Neural crest cell (in vitro differentiated cells): ENCODE measurements around the genes ZNHIT6 and GTF2B.

DNA sequence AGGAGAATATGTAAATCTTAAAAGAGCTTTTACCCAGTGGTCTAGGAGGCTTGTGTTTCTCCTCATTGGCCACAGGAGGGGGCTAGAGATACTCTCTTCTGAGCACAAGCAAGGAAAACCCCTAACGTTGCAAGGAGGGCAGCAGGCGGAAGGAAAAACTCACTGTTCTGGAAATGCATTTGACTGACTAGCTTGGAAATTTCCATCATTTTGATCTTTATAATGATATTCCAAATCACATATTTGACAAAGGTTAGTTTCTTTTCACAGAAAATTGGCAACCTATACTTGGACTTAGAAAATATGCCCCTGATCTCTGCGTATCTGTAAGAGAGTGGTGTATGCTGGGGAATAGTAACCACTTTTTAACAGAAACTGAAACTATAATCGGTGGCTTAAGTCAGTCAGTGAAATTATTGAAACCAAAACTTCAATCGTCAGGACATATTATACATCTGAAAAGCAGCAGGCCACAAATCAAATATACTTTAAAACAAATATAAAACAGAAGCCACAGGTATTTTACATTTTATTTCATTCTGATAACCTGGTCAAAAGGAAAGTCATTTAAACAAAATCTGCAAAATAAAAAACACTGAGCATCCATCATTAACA lies 51.8 kb downstream of the MCOLN2 start:
- PRO-cap = unidirectional peak, plus-strand start at position 124 of the sequence

- PRO-cap = no peak
These were observed 28.8 kb upstream of the SYDE2 start for GRCh38 chr1:85229557-85230081.

GRCh38 chr1:85464174-85465019 lies 562 bp downstream of the DDAH1 start:
- PRO-cap = bidirectional peak, plus-strand start at chr1:85464796, minus-strand start at chr1:85464588

GRCh38 chr1:85525433-85526149 lies 55.0 kb upstream of the CCN1 start:
- PRO-cap = no peak

- PRO-cap = unidirectional peak, minus-strand start at chr1:85642331
These were observed 61.4 kb downstream of the CCN1 start for GRCh38 chr1:85641758-85642581.

DNA sequence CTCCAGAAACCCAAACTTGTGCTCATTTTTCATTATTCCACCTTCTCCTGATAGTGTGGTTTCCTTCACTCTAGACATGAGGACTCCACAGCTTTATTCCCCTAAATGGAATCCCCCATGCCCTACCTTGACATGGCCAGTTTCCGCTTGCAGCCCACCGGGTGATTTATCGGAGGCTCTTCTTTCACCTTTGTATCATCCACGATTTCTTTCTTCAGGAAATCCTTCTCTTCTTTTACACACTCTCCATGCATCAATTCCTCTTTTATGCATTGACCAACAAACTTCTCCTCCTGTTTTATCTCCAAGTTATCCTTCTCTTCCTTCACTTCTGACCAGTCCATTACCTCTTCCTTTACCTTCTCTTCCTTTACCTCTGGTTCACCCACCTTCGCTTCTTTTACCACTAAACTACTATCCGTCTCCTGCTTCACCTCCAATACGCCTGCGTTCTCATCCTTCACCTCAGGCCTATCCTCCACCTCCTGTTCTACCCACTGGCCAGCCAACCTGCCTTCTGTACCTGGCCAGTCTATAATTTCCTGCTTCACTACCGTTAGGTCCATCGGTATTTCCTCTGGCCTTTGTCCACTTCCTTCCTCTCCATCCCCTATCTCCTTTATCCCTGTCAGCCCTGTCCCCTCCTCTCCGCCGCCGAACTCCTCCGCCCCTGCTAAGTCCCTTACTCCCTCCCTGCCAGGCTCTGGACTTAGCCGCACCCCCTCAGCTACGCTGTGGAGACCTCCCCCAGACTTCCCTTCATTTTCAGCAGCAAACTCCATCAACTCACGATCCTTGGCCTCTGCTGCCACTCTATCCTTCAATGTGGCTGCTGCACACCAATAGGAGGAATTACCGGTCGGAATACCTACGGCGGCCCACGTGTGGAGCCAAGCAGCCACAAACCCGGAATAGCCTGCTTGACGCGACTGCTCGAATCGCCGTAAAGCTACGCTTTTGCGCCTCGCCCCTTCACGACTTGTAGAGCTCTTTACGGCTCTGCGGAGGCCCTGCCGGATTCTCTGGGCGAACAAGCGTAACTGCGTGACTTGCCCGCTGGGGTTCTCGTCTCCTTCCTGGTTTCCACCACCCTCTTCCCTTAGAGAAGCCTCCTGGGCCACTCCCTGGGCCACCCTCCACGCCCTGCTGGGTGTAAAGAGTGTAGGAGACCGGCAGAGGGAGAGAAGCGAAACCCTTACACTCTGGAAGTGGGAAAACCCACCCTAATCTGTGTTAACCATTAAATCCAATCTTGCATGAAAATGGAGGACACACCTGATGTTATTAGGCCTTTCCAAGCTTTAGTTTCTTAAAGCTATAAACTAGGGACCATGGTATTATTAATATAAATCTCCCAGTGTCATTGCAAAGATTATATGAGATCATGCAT lies at the start of gene ZNHIT6:
Gene ZNHIT6 (minus strand): TSS at position 931 of the 1,390 bp plus-strand sequence.
- PRO-cap = bidirectional peak, plus-strand start at position 1,018 of the sequence, minus-strand start at position 913 of the sequence

- PRO-cap = no peak
These were observed 802 bp upstream of the SH3GLB1 start for GRCh38 chr1:86703594-86703953.

GRCh38 chr1:86817163-86817789 lies 96.7 kb downstream of the SELENOF start:
- PRO-cap = no peak

- PRO-cap = no peak
These were observed 130.3 kb downstream of the HS2ST1 start for GRCh38 chr1:87044700-87045267.

DNA sequence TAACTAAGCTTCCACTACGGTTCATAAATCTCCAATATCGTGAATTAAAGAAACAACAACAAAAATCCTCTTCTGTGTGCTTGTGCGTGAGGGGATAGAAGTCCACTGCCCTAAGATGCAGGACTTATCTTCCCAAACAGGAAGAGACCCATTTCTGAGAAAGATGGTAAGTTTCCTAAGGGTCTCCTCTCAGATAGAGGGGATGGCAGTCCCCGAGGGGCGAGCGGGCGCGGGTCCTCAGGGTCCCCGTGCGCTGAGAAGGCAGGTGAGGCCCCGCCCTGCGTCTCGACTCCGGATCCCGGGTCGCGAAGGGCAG lies 815 bp upstream of the LMO4 start:
- PRO-cap = bidirectional peak, plus-strand start at position 192 of the sequence, minus-strand start at position 118 of the sequence

DNA sequence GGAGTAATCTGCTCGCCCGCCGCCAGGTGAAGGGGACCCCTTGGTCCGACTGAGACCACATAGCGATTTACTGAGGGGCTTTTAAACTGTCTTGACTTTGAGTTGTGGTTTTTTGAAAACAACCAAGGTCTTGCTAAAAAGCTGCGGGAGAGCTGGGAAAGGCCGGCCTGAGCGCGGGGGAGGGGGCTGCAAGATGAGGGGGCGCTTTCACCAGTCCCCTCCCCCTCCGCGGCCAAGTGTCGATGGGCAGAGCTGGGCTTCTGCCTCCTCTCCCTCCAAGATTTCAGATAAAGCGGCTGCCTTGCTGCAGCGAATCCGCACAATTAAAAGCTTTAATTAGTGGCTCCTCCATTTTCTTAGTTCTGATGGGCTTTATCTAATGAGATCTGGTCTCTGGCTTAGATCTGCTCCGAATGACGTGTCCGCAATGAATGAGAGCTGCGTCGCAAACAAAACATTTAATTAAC lies 5.9 kb downstream of the LMO4 start:
- PRO-cap = bidirectional peak, plus-strand start at position 268 of the sequence, minus-strand start outside the sequence

DNA sequence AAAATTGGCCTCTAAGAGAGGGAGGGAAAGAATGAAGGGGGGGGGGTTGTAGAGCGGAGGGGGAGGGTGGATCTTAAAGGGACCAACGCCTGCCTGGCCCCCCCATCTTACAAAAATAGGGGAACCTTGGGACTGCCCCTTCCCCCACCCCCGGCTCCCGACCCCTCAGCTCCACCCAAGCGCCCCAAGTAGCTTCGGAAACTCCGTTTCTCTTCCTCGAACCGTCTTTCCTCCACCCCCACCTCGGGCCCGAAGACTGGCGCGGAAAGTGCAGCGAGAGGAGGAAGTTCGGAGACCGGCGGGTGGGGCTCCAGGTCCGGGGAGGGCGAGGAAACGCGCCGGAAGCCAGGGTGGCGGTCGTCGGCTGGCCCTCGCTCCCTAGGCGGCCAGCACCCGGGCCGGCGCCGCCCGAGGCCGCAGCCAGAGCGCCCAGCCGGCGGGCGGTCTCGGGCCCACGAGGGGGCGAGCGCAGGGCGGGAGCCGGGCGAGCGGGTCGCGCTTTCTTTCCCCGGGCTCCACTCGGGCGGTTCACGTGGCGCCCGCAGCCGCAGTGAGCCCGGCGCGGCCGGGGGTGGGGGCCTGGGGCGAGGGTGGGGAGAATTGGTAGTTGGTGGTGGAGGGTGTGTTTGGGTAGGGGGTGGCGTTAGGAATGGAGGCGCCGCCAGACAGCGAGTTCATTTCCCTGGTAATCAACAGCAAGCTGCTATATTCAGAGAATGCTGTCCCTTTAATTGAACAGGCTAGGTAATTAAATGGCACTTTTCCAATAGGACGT lies 6.5 kb downstream of the LMO4 start:
- PRO-cap = bidirectional peak, plus-strand start at position 313 of the sequence, minus-strand start at position 258 of the sequence

DNA sequence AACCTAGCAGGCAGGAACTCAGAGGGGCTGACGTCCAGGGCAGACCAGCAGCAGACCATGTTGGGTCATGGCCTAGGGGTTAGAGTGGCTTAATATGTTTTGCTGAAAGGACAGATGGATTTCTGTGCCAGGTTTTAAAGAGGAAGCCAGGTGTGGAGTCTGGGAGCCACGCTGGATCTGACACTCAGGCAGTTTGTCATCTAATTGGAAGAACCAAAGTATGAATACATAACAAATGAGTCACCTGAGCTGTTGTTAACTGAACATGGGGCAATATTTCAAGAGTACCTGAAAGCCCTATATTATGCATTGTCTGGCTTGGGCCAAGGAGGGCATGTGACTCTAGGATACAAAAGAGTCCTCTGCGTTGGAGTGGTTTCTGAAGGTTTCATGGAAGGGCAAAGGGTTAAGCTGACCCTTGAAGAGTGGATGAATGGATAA lies 70.6 kb downstream of the LMO4 start:
- PRO-cap = no peak

DNA sequence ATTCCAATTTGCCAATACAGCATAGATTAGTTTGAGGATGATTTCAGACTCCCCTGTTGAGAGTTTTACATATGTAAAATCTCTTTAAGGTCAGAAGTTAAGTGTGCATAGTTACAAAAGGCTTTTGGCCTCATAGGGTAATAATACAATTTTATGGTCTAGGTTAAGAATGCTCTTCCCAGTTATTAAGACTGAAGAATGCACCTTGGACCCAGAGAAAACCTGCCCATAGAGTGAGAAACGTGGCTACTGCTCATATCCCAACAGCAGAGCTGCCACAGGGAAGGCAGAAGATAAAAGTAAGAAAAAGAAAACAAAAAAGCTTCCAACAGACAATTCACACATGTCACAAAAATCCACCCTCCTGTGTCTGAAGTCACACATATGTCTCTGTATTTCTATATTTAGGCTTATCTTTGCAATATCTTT lies 255.9 kb downstream of the LMO4 start:
- PRO-cap = no peak

DNA sequence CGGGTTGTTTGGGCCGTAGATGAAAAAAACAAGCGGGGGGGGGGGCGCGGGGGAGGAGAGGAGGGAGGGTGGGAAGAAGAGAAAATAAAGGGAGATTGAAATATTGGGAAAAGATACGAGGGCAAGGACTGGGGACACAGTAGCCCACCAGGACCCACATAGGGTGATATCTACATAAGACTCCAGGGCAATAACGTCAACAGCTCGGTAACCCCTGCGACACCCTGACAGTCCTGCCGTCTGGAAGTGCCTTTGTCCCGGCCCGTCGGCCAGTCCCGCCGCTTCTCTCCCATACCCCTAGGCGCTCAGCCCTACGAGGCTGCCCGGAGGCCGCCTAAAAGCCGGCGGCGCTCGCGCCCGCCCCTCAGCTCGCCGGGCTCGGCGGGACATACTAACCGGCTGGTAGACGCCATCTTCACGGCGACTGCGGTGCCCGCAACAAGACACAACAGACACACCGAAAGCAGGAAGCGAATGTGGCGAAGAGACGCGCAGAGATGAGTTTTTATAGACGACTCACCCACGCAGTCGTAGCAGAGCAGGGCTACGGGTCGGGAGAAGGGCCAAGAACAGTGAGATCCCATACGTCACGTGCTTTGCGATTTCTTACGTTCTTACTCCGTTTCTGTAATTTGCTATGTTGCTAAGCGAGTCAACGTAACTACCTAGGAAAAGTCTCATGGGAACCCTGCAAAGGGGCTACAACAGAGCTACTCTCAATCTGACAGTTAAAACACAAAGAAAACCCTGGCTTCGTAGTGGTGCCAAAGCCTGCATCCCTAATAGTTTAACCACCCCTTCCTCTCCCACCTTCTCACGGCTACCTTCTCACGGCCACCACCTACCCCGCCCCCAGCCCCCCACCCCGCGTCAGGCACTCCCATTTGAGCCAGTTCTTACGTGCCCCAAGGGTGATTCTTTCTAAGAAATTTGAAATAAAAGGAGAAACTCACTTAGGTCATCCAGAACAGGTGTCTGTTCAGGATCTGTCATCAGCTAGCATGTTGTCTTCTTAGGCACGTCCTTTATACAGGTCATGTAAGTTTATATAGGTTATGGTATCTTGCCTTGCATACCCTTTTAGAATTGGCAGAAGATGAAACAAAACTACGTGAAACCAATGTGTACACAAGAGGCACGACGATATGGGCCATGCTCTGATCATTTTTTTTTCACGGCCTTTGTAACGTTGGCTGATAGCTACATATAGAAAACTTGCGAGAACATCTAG lies at the start of gene GTF2B:
Gene GTF2B (minus strand): TSS at position 481 of the 1,231 bp plus-strand sequence.
- PRO-cap = bidirectional peak, plus-strand start at position 412 of the sequence, minus-strand start at position 478 of the sequence; bidirectional peak, plus-strand start at position 782 of the sequence, minus-strand start at position 805 of the sequence

- PRO-cap = no peak
These were observed 7.2 kb downstream of the KYAT3 start for GRCh38 chr1:88985178-88985625.

GRCh38 chr1:89049831-89050726 lies 14.9 kb downstream of the GBP1 start:
- PRO-cap = no peak

DNA sequence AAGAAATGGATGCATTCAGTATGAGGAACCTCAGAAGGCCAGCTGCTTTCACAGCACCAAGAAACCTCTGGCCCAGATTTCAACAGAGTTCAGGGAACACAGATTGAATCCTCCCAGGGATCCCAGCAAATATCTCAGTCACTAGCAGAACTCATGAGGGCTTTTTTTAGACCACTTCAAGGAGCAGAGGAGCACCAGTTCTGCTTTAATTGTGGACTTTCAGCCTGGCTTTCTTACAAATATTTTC lies 6.5 kb upstream of the LRRC8B start:
- PRO-cap = no peak

DNA sequence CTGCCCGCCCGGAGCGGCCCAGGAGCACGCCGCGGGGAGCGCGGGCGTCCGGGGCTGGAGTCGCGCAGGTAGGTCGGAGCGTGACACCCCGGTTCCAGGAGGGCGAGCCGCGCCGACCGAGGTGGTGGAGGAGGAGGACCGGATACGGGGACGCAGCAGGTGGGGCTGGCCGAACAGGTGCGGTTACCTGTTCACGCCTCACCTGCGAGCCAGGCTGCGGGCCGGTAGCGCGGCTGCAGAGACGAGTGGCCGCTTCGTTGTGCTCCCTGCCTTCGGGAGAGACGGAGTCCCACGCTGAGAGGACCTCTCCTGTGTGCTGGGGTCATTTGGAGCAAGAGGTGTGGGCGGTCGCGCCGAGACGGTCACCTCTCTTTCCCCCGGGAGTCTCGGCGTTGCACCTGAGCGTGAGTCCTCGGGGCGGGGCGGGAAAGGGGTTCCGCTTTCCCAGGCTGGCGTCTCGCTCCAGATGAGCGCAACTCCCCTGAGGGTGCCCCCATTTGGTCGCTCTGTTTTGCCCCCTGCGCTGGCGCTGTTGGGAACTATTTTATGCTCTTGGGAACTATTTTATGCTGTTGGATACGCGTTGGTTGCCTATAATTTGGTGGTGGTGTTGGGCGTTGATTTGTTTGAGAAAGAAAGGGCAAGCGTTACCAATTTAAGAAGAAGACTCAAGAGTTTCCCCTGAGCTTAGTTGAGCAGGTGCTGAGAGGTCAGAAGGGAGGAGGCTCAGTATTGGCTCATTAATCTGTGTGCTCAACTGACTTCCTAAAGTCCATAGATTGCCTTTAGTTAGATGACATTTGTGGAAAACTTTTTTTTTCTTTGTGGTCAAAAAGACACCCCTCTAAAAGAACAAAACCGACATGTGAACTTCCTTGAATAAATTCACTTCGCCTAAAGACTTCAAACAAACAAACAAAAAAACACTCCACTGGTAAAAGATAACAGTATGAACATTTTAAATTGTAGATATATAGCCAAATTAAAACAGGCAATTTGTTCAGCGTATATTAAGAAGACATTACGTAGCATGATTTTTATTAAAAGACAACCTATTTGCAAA lies 657 bp downstream of the LRRC8B start:
- PRO-cap = unidirectional peak, minus-strand start at position 483 of the sequence

DNA sequence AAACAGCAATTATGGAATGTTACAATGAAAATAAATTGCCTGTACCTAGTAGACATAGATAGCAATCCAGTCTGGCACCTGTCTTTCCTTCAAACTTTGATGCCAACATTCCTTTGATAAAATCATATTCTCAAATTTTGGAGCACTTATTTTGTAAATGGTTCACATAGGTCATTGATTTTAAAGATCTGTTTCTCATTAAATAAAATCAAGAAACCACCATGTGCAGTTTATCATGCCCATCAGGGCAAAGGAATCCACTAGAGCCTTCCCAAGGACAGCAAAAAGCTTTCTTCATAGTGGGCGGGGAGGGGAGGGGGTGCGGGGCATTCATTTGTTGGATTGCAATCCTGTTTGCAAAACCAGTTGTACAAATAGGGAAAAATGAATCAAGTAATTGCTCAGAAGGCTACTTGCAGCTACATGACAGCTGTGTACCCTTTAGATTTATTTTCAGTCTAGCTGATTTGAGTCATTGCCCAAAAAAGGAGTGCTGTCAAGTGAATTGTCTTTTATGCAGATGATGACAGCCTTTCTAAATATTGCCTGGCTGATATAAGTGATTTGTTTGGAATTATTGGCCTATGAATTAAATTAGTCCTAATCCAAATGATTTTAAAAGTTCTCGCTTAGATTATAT lies 23.0 kb downstream of the LRRC8B start:
- PRO-cap = no peak